Occipital lobe (tissue), 2 donors: ENCODE measurements around the genes CRELD2 and PPP6R2.

GRCh38 chr22:49918554-49919365 is at the start of gene CRELD2:
Gene CRELD2, plus strand, starts transcription at chr22:49918634.
- RAMPAGE, long total RNA, result no peak

DNA sequence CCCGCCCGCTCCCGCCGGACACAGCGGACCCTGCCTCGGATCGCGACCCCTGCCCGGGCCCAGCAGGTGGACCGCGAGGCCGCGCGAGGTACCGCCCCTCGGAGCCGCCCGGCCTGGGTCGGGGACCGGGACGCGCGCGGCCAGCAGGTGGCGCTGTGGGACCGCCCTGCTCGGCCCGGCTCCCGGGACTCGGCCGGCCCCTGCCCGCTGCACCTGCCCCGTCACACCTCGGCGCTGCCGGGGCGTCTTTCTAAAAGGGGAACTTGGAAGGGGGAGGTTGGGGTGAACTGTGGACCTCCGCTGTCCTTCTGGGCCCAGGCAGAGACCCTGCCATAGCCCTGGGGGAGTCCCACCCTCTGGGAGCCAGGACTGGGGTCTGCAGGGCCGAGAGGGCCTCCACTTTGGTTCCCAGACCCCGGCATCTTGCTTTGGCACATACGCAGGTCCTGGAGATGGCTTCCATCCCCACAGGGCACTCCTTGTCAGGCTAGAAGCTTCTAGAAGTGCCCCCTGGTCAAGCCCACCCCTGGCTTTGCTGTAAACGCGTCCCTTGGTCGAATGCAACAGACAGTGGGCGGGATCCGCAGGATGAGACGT is 11.2 kb downstream of the CRELD2 start:
- RAMPAGE, long total RNA, result no peak

DNA sequence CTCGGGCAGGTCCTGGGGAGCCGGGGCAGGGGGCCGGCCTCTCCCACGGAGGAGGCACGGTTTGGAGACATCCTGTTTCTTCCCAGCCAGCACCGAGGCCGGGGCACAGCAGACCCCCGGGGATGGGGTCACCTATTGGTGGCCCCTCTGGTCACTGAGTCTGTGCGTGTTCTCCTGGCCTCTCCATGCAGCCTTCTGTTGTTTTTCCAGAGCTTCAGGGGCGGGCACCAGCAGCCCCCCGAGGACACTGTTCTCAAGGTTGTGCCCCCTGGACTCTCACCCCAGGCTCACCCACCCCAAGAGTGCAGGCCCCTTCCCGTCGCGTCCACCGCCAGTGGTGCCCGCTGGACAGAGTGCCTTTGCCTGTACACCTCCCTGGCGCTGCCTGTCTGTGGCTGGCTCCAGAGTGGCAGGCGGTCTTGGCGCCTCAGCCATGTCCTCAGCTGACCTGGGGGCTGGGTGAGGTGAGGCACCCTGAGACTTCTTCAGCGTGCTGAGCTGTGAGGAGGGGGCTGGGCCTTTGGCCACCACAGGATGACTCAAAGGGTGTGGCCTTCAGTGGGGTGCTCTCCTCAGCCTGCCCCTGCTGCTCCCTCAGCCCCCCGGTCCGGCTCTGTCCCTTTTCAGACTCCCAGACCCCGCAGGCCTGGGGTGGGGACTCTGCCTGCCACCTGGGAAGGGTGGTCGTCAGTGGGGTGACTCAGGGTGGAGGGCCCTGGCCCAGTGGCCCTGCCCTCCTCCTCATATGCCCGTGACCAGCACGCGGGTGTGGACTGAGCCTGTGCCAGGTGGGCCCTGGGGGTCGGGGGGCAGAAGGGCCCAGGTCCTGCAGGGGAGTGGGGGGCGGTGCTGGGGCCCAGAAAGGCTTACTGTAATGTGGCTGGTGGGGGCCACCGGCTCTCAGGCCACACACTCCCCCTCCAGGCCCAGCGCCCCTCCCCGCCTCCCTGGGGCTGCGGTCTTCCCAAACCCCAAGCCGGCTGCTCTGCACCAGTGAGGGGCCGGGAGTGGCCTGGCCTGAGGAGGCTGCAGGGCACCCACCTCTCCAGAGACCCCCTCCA is 15.7 kb downstream of the CRELD2 start:
- RAMPAGE, long total RNA, result no peak

- RAMPAGE, long total RNA, result no peak
Measured at GRCh38 chr22:49947751-49948906, 12.4 kb upstream of the PIM3 start.

DNA sequence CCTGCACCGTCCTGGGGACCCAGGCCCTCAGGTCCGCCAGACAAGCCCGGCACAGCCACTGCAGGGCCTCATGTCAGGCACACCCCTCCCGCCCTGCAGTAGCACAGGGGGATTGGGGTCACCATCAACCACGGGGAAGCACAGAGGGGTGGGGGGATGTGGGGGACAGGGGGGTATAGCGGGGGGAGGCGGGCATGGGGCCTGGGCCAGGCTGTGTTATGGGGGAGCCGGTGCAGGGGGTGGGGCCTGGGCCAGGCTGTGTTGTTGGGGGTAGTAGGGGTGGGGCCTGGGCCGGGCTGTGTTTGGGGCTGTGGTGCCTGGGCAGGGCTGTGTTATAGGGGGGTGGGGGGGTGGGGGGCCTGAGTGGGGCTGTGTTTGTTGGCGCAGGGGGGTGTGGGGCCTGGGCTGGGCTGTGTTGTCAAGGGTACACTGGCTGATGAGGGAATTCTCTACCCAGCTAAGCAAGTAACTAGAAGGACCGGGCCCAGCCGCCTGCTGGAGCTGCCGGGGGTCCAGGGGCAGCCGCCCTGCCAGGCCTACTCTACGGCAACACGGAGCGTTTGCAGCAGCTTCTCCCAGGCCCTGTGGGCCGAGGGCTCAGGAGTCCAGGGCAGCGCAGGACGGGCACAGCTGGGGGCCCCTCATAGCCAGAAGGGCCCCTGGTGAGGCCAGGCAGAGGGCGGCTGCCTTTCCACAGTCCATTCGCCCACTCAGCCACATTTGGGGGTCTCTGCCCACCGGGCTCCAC is 10.2 kb upstream of the PIM3 start:
- RAMPAGE, long total RNA, result no peak

DNA sequence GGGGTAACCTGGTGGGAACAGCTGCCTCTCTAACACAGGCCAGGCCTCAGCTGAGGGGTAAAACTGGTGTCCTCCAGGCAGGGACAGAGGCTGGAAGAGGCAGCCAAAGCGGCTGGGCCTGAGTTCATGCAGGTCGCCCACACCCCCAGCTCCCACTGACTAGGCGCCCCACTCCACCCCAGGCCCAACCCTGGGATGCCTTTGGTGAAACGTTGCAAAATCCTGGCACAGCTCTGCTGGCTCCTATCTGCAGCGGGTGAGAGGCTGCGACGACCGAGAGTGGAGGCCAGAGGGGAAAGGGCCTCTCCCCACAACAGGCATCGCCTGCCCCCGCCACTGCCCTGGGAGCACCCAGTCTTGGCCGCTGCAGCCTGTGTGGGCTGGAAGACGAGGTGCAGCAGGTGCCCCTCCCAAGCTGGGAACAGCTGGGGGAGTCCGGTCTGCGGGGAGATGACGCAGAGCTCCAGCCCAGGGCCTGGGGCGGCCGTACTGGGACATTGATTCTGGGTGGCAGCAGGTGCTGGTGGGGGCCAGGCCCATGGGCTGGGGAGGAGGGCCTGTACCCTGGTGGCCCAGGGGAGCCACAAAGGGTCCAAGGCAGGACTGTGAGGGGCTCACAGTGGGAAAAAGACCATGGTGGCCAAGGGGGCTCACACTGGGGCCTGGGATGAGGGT is 4.2 kb upstream of the PIM3 start:
- RAMPAGE, long total RNA, result no peak

- RAMPAGE, long total RNA, result no peak
Measured at GRCh38 chr22:49968695-49969626, 8.4 kb downstream of the PIM3 start.

DNA sequence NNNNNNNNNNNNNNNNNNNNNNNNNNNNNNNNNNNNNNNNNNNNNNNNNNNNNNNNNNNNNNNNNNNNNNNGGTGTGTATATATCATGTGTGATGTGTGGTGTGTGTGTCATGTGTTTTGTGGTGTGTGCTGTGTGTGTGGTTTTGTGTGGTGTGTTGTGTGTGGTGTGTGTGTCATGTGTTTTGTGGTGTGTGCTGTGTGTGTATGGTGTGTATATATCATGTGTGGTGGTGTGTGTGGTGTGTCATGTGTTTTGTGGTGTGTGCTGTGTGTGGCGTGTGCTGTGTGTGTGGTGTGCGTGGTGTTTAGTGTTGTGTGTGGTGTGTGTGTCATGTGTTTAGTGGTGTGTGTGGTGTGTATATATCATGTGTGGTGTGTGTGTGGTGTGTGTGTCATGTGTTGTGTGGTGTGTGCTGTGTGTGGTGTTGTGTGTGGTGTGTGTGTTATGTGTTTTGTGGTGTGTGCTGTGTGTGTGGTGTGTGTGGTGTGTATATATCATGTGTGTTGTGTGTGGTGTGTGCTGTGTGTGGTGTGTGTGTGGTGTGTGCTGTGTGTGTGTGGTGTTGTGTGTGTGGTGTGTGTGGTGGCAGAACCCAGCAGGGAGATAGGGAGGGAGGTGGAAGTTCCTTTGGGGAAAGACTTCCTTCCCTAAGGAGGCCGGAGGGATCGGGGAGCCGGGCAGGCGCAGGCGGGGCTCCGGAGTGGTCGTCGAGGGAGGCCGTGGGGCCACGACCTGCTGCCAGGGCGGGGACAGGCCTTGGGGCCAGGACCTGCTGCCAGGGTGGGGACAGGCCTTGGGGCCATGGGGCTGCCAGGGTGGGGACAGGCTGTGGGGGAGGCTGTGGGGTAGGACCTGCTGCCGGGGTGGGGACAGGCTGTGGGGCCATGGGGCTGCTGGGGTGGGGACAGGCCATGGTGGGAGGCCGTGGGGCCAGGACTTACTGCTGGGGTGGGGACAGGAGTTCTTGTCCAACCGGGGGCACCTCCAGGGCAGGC is 15.0 kb downstream of the PIM3 start:
- RAMPAGE, long total RNA, result no peak

DNA sequence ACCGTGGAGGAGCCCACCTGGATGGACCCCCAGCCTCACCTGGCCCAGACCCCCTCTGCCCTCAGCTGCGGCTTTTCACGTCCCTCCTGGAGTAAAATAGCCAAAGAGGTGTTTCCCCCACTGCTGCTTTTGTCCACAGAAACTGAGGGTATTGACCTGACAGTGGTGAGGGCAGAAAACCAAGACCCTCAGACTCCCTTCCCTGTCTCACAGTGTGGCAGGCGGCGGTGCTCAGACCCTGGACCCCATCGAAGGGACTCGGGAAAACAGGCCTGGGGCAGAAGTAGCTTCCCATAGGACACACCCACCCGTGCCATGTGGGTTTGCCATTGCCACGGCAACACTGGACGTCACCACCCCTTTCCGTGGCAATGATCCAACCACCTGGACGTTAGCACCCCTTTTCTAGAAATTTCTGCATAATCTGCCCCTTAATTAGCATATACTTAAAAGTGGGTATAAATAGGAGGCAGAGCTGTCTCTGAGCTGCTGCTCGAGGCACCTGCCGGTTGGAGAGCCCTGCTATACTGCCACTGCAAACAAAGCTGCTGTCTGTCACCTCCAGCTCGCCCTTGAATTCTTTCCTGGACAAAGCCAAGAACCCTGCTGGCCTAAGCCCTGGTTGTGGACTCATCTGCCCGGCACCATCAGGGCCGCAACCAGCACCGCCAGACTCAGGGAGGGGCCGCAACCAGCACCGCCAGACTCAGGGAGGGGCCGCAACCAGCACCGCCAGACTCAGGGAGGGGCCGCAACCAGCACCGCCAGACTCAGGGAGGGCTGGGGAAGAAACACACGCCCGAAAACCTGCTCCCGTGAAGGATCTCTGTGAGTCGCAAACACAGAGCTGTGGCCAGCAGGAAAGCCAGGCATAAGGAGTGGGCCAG is 10.5 kb downstream of the MLC1 start:
- RAMPAGE, long total RNA, result no peak

DNA sequence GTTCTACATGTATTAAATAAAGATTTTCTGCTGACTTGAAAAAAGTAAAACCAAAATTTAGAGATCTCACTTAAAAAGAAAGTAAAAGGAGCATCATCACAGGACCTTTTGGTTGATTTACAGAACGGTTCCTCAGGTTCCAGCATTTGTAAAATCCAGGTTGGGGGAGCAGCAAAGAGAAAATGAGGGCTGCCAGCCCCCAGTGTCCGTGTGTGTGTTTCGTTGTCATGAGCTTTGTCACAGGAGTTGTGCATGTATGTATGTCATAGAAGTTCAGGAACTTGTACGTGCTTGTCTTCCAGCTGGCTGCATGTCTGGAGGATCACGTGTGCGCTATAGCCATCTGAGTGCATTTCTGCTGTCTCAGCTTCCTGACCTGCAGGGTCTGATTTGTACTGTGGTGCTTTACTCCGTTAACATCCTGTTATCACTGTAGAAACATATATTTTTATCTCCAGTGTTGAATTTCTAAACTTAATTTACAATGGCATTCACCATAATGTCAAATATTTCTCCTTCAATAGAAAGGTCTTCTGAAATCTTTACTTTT is 15.9 kb downstream of the MOV10L1 start:
- RAMPAGE, long total RNA, result no peak

- RAMPAGE, long total RNA, result no peak
Measured at GRCh38 chr22:50158047-50158529, 12.4 kb upstream of the PANX2 start.

DNA sequence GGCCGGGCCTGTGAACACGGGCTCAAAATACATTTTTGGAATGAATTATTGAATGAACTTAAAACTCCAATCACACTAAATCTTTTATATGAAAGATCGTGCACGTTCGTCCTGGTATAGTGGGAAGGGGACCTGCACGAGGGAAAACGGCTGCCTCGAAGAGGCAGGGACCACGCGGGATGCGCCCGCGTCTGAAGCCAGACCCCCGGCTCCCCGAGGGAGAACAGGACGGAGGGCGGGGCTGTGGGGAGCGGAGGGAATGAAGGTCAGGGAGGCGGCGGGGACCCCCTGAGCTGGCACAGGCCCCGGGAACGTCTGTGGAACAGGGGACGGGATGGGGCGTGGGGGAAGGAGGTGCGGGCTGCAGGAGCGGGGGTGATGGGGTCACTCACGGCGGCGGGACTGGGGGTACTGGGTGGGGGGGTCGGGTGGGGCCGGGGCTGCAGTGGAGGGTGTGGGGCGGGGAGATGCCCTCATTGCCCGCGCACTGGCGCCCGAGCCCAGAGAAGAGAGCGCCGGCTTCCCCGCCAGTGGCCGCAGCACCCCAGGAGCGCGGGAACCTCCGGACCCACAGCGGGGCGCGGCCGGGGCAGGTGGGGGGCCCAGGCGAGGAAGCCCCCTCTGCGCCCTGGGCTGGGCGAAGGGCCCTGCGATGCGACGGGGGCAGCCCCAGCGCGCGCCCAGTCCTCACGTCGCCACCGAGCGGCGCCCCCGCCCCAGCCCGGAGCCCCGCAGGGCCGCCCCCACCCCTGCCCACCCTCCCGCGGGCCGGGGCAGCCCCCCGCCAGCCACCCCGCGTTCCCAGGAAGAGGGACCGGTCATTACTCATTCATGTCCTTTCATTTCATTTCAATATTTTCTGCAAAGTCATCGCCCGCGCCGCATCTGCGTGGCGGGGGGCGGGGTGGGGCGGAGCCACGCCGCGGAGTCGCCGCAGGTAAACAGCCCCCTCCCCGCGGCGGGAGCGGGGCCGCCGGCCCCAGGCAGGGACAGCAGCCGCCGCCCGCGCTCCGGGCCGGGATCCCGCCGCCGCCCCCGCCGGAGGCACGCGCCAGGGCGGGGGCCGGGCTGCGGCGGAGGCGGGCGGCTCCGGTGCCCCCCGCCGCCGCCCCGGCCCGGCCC is 872 bp upstream of the PANX2 start:
- RAMPAGE, long total RNA, result no peak

GRCh38 chr22:50204539-50205402 is 4.0 kb downstream of the SELENOO start:
- RAMPAGE, long total RNA, result no peak

DNA sequence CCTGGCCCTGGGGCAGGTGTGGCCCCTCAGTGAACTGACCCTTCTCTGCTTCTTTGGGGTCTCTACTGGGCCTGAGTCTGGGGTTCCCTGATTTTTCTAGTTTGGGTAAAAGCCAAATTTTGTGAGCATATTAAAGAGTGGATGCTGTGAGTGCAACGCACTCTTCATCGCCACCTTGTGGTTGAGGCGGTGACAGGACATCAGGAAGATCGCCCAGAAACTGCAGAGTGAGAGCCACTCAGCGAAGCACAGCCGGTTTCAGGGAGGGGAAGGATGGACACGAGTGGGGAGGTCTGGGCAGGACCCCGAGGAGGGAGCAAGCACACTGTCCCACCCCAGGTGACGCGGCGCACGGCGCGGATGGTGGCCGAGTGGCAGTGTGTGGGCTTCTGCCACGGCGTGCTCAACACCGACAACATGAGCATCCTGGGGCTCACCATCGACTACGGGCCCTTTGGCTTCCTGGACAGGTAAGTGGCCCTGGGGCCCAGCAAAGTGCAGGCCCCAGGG is 9.1 kb downstream of the SELENOO start:
- RAMPAGE, long total RNA, result no peak

DNA sequence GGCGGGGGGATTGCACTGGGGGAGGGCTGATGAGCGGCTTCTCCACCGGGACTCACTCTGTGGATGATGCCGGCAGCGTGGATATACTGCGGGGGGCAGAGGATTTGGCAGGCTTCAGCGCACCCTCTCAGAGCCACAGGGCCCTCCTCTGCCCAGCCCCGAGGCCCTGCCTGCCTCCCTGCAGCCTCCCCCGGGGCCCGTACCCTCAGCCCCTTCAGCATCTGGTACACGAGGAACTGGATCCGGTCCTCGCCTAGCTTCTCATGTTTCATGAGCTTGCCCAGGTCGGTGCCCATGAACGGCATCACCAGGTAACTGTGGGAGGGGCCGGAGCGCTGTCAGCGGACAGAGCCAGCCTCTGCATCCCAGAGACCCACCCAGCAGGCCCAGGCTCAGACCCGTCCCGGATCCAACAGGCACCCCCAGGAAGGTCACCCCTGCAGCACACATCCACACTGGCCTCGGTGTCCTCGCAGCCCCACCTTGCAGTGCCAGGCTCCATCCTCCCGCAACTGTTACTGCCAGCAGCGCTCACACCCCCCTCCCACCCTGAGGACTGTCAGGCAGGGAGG is 4.5 kb downstream of the MAPK12 start:
- RAMPAGE, long total RNA, result no peak

GRCh38 chr22:50278417-50279301 is 8.5 kb upstream of the MAPK11 start:
- RAMPAGE, long total RNA, result no peak

GRCh38 chr22:50301021-50302067 is 6.1 kb downstream of the PLXNB2 start:
- RAMPAGE, long total RNA, result no peak

GRCh38 chr22:50330864-50331374 is 4.1 kb upstream of the DENND6B start:
- RAMPAGE, long total RNA, result no peak

DNA sequence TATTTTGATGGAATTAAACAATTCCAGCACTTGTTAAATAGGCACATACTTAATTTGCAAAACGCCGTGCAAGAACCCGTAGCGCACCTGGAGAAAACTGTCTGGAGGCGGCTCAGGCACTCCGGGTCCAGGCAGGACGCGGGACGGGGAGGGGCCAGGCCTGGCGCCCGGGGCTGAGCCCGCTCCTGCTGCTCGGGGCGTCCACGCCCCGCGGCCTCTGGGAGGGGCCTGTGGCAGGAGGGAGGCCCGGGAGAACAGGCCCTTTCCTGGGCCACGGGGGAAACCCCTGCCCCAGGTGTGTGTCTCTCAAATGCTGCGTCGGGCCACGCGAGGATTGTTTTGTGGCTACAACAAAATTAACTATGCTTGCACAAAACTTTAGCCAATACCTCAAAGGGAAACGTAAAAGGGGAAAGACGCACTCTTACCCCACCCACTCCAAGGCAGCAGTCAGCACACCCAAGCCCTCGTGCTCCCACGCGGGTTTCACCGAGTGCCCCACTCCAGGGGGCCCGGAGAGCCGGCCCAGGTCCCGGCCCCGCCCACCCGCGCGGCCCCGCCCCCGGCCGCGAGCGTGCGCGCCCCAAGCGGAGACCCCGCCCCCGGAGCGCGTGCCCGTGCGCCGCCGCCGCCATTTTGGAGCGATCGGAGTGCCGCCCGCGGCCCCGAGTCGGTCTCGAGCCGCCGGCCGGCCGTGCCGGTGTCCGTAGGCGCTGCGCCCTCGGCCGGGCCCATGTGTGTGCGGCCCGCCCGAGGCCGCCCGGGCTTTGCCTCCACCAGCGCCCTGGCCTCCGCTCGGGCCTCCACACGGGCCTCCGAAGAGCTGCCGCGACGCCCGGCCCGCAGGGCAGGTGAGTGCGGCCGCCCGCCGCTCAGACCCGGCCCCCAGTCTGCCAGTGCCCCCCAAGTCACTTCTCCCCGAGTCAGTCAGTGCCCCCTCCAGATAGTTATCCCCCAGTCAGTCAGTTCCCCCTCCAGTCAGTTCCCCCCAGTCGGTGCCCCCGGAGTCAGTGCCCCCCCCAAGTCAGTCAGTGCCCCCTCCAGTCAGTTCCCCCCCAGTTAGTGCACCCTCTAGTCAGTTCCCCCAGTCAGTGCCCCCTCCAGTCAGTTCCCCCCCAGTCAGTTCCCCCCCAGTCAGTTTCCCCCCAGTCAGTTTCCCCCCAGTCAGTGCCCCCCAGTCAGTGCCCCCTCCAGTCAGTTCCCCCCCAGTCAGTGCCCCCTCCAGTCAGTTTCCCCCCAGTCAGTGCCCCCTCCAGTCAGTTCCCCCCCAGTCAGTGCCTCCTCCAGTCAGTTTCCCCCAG is at the start of gene PPP6R2:
Gene PPP6R2 (plus strand): TSS at position 628 of the 1,301 bp plus-strand sequence.
- RAMPAGE, long total RNA, result no peak

GRCh38 chr22:50367487-50368317 is 24.6 kb downstream of the PPP6R2 start:
- RAMPAGE, long total RNA, result no peak